Kidney epithelial cell (primary cell): ENCODE results near the genes CNKSR2 and PCYT1B.

DNA sequence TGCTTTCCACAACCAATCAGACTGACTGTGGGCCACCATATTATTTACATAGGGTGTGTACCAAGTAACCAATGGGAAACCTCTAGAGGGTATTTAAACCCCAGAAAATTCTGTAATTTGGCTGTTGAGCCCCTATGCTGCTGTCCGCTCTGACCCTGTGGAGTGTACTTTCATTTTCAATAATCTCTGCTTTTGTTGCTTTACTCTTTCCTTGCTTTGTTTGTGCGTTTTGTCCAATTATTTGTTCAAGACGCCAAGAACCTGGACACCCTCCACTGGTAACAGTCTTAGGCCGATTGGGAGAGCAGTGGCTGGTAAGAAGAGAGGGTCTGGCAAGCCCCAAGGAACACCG, 125.5 kb upstream of the MAP3K15 start:
- RAMPAGE, long total RNA: no peak
- RRBS: no CpG with 5 or more reads among the region's 5 CpGs

DNA sequence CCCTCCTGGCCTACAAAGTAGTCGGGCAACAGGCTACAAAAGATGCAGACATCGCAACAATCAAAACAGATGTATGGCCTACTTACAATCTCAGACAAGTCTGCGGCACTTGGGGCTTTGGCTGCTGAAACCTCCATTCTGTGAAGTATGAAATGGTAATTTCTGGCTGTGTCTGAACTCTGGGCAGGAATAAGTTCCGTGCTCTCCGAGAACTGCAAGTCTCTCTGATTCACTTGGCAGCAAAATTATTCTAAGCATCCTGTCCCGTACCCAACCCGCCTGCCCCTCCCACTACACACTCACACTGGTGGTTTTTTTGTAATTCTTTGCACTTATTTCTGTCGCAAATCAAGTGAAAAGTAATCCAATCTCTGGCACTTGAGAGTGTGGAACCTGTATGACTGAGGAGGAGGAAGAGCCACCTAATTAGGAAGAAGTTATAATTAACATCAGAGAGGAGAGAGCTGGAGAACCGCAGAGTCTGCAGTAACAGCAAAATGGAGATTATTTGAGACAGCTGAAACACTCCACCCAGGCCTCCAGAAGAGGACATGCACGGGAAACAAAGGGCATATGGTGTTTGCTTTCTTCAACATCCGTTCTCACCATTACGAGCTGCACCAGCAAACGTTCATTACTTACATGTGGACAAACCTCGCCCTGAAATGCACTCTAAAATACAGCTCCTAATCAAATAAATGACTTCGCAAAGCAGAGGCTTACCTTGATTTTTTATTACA, 87.7 kb downstream of the SH3KBP1 start:
- RAMPAGE, long total RNA: no peak
- RRBS: no CpG with 5 or more reads among the region's 15 CpGs

DNA sequence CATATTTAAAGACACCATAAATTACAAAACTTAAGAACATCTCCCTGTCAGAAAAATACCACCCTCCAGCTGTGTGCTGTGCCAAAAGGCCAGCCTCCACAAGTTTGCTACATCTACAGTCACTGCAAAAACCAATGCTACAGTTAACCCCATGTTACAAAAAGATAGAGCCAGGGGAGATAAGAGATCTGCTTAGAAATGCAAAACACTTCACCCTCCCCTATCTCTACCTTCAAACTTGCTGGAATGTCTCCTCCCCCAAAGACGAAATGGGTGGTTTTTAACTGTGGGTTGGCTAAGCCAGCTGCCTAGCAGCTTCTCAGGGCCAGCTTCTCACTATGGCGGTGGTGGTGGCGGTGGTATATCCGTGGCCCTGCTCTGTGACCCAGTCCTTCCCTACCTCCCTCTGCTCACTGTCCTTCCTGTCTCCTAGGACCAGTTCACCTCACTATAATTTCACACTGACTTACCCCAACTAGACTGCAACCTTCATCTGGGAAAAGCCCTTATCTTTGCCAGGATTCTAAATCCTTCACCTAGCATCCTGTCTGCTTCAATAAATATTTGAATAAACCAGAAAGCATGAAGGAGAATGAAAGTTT, 46.5 kb downstream of the SH3KBP1 start:
- RAMPAGE, long total RNA: no peak
- RRBS: no CpG with 5 or more reads among the region's 4 CpGs

- RAMPAGE, long total RNA: no peak
- RRBS: no CpG with 5 or more reads among the region's 3 CpGs
Measured at GRCh38 chrX:20205997-20206404, 60.7 kb downstream of the RPS6KA3 start.

DNA sequence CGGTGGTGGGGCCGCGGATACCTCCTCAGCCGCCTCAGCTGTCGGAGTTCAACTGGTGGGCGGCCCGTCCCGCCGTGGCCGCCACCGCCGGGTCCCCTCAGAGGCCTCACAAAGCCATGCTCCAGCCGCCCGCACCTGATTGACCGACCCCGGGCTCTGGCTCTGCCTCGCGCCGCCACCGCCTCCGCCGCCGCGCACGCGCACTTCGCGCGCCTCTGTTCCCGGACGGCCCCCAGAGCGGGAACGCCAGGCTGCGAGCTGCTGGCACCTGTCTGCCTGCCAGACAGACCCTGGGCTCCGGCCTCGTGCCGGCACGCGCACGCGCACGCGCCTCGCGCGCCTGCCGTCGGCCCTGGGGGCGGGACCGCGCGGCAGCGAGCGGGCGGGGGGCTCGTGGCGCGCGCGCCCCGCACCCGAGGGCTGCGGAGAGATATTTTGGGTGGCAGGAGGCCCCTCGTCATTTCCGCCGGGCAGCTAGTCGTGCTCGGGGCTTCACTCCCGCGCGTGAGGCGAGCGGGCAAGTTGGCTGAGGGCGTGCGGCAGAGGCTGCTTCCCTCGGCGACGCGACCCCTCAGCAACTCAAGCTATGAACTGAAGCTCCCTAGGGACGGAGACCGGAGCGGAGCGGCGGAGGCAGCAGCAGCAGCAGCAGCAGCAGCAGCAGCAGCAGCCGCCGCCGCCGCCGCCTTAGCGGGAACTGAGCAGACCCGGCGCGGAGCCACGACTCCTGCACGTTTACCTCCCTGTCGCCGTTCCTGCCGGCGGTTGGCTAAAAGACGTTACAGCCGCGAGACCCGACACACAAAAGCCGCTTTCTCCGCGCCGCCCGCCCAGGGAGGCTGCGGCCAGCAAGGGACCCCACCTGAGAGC, at the start of gene CNKSR2:
TSS of gene CNKSR2 (plus strand) at position 457 of the 870 bp plus-strand sequence.
- RAMPAGE, long total RNA: no peak
- RRBS: 24% methylated on average over 40 of the region's 109 CpGs

GRCh38 chrX:21657489-21657999, 586 bp downstream of the KLHL34 start:
- RAMPAGE, long total RNA: no peak
- RRBS: 77% methylated on average over 18 of the region's 30 CpGs

DNA sequence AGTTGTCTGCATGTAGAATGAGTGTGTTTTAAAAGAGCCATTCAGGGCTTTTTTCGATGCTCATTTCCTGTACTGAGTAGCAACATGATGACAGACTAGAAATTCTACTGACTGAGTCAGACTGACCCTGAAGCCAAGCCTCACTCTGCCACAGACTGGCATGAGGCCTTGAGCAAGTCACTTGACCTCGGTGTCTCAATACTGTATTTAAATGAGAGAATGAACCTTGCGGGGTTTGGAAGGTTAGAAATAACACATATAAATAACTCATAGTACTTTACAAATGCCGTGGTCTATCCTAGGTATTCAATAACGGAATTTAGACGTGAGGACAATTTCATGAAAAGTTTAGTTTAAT, 7.9 kb upstream of the SMS start:
- RAMPAGE, long total RNA: no peak
- RRBS: no CpG with 5 or more reads among the region's 6 CpGs

GRCh38 chrX:21941246-21941653, 741 bp downstream of the SMS start:
- RAMPAGE, long total RNA: no peak
- RRBS: 3% methylated on average over 10 of the region's 41 CpGs

GRCh38 chrX:22300046-22300607, 27.4 kb downstream of the CBLL2 start:
- RAMPAGE, long total RNA: no peak
- RRBS: no CpG with 5 or more reads among the region's 5 CpGs

GRCh38 chrX:23332047-23332936, 2.4 kb upstream of the PTCHD1 start:
- RAMPAGE, long total RNA: no peak
- RRBS: 21% methylated on average over 3 of the region's 47 CpGs

DNA sequence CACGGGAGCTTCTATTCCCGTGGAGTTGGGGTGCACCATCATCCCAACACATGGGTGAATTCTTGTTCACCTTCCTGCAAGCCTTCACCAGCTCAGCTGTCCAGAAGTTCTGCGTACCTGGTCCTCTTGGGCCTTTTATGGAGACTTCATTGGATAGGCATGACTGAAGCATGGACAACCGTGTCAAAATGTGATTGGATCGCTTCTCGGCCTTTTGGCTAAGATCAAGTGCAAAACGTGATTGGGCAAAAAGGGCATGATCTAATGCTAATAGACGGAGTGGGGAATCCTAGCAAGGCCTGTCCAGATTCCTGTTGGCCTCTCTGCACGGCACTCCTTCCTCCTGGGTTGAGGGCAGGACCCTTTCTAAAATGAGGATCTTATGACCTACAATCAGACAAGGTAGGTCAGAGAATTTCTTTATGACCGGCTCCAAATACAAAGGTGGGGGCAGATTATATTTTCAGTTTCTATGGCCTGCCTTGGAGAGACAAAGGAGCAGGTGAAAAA, 24.9 kb downstream of the PRDX4 start:
- RAMPAGE, long total RNA: no peak
- RRBS: no CpG with 5 or more reads among the region's 10 CpGs

DNA sequence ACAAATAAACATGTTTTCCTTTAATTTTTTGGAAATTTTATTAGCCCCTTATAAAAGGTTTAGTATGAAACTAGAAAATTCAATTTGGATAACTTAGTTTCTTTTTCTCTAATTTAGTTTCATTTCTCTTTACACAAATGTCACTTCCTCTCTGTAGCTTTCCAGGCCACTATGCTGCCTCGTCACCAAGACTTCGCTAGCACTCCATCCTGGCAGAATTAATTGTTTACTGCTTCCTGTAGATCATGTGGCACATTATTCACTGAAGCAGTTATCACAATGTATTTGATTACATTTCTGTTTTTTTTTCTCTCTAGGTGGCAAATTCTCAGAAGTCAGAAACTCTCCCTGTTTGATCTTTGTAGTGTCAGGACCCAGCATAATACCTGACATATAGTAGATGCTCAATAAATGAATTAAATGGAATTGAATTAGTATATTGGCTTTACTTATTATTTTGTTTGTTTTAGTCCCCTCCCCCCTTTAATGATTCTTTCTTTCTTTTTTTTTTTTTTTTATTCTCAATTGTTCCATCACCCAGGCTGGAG, 9.3 kb upstream of the SAT1 start:
- RAMPAGE, long total RNA: no peak
- RRBS: no CpG with 5 or more reads among the region's 2 CpGs

DNA sequence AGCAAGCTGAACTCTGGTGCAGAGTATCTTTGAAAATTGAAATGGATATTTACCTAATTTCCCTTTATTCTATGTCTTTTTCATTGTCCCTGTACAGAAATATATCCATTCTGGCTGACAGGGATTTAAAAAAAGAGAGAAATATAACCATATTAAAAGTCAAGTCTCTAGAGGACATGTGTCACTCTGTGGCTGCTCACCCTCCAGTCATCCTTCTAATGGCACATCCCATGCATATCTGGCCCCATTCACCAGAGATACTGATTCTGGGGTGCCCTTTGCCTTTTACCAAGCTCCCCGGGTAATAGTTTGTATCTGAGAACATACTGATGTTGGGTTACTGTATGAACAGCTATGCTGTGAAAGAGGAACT, 55.9 kb downstream of the SAT1 start:
- RAMPAGE, long total RNA: no peak
- RRBS: no CpG with 5 or more reads among the region's 1 CpG

DNA sequence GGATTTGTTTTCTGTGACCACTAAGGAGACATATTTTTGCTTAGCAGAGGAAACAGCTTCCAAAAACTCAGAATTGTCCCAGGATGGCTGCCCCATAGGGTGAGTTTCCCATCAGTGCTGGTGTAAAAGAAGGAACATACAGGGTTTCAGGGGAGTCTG, 56.1 kb downstream of the SAT1 start:
- RAMPAGE, long total RNA: no peak

DNA sequence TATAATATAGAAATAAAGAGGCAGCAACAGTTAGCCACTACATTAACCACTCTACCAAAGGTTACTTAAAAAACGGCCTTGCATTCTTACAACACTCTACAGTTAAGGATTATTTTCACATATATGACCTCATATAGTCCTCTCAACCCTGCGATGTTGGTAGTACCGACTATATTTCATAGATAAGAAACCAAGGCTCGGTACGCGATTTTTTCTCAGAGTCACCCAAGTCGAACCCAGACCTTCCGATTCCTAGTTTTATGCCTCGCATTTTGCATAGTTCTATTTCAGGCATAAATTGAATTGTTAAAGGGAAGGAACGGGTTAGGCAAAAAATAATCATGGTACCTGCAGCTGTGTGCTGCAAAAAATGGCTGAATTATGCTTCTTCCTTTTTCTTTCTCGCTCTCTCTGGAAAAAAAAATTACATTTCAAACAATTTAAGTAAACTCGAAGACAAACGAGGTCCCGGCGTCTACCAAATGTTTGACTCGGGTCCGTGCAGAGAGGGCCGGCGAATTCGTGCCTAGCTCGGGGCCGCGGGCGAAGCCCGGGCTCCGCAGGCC, 2.6 kb downstream of the KLHL15 start:
- RAMPAGE, long total RNA: no peak
- RRBS: 50% methylated on average over 12 of the region's 26 CpGs

DNA sequence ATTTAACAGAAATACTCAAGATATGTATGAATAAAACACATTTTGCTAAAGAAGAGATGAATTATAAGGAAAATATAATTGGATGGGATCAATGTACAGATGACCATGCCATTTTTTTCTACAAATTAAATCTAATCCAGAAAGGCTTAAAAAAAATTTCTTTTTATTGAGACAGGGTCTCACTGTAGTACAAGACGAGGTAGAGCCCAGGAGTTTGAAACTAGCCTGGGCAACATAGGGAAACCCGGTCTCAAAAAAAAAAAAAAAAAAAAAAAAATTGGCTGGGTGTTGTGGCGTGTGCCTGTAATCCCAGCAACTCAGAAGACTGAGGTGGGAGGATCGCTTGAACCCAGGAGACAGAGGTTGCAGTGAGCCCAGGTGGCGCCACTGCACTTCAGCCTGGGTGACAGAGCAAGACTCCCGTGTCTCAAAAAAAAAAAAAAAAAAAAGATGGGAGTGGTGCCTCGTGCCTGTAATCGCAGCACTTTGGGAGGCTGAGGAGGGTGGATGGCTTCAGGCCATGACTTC, 26.7 kb downstream of the EIF2S3 start:
- RAMPAGE, long total RNA: no peak
- RRBS: no CpG with 5 or more reads among the region's 8 CpGs

- RAMPAGE, long total RNA: no peak
- RRBS: no CpG with 5 or more reads among the region's 3 CpGs
Measured at GRCh38 chrX:24148472-24148885, 1.1 kb upstream of the ZFX start.

- RAMPAGE, long total RNA: no peak
- RRBS: no CpG with 5 or more reads among the region's 4 CpGs
Measured at GRCh38 chrX:24181970-24183107, 32.8 kb downstream of the ZFX start.

DNA sequence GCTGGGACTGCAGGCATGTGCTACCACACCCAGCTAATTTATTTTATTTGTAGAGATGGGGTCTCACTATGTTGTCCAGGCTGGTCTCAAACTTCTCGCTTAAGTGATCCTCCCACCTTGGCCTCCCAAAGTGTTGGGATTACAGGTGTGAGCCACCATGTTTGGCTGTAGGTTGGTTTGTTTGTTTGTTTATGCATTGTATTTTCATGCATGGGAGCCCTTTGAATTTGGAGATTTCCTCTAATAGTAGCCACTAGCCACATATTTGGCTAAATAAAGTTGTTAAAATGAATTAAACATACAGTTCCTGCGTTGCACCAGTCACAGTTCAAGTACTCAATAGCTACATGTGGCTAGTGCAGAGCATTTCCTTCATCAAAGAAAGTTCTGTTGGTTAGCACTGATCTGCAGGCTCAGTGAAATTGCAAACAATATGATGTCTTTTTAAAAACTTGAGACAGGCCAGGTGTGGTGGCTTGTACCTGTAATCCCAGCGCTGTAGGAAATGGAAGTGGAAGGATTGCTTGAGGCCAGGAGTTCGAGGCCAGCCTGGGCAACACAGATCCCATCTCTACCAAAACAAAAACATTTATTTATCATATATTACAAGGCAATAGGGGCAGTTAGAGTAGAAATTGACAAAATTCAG, 47.3 kb downstream of the ZFX start:
- RAMPAGE, long total RNA: no peak
- RRBS: no CpG with 5 or more reads among the region's 4 CpGs

DNA sequence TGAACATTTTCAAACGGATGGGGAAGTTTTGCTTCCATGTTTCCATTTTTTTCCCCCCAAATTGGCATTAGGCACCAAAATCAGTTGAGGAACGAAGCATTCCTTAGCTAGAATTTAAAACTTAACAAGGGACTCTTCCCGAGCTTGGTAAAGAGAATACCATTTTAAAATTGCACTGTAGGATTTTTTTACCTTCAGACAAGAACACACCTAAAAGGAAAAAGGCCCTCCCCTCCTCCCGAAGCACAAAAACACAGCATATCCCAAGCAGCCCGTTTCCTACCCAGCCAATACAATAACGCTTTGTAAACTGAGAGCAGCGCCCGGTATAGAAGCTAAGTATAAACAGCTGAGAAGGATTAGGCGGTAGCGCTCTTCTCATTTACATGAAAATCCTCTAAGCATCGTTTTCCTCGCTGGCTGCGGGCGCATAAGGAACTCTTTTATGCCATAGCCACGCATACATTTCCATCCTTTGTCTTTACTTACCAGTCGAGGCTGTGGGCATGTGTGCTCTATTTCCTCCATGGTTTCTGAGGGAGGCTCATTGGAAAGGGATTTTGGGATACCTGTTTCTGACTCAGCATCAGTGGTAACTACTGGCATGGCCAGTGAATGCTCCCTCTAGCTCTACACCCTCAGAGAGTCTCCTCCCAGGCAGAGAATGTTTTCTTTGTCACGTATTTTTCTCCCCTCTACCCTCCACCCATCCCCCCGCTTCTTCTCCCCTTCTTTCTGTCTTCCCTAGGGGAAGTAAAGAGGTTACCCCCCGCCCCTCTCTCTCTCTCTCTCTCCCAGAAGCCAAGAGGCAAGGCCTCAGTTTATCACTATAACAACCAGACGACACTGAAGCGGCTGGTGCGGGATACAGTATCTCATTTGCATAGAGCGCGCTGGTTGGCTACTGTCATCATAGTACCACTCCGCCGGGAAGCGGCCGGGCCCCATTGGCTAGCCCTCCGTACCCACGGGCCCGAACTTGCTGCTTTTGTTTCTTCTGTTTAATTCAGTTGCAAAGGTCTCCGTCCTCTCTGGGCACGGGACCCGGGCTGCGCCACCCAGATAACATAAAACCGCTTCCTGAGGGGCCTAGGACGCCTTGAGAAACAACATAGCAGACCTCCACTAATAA, at the start of gene PCYT1B:
TSS of gene PCYT1B (minus strand) at position 848 of the 1,132 bp plus-strand sequence.
- RAMPAGE, long total RNA: no peak
- RRBS: no CpG with 5 or more reads among the region's 37 CpGs